Placental pericyte (primary cell): ENCODE results near the genes PLCB2, CCDC32, KNL1 and SPINT1.

GRCh38 chr15:40301473-40302039 is 6.2 kb downstream of the PLCB2 start:
- CAGE, long polyA plus RNA = no peak

GRCh38 chr15:40307238-40308321 is at the start of gene PLCB2:
PLCB2 (minus strand) TSS chr15:40307935.
- CAGE, long polyA plus RNA = no peak

DNA sequence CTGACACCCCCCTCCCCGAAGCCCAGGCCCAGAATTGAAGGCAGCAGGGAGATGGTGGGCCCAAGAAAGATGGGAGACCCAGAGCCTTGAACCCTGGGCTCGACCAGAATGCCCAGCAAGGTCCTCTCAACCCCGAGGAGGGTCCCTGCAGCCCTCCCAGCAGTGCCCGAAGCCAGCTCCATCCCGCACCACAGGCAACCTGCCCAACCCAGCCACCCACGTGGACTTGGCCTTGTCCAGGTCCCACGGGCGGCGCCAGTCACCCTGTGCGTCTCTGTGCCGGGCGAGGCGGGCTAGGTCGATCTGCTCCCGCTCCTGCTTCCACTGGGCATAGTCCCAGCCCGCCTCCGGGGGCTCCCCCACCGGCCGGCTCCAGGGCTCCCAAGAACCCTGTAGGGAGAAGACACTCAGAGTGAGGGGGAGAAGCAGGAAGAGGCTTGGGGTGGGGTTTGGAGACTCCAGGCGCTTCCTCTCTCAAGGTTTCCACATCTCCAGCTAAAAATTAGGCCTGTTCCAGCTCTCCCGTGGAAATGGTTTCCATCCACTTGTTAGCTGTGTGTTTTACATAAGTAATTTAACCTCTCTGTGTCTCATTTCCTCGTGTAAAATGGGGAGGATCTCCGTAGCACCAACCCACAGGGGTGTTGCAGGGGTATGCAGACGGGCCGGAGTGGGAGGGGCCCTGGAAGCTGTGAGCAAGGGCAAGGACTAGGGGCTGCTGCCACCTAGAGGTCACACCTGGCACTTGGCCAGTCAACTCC is 3.1 kb downstream of the CCDC9B start:
- CAGE, long polyA plus RNA = no peak

GRCh38 chr15:40339707-40340523 is 824 bp downstream of the CCDC9B start:
- CAGE, long polyA plus RNA = no peak

DNA sequence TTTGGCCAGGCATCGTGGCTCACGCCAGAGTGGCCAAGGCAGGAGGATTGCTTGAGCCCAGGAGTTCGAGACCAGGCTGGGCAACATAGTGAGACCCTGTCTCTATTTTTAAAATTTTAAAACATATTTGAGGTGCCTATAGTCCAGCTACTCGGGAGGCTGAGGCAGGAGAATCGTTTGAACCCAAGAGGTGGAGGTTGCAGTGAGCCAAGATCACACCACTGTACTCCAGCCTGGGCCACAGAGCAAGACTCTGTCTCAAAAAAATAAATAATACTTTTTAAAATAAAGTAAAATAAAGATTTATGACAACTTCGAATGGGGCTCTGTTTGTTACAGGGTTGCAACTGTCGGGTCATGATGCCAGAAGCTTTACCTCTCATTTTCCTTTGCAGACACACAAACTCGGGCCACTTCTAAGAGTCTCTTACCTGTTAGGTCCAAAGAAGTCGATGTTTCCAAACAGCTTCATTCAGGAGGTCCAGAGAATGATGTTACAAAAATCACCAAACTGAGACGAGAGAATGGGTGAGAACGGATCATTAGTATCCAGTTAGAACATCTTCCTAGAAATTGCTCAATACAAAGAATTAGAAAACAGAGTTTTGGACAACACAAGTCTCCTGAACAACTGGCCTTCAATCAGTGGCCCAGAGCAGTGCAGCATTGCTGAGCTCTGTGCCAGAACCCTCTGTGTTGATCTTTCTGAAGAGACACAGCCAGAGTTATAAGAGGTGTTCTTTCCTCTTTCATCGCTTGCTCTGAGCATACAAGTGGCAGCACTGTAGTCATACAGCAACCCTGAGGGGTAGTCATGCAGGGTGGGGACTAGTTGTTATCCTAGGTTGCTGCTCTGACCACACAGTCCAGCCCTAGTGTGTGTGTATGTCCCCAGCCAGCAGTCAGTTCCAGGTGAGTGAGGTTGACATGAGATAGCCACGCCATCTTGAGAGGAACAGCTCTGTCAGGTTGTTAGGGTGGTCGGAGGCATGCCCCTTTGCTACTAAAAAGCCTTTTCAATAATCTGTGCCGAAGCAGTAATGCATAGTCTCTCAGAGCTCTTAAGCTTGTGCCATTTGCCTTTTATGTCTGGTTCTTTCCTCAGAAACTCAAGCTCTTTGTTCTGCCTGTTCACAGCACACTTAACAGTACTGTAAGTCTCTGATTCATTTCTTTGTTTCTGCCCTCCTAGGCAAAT is 3.8 kb downstream of the KNSTRN start:
- CAGE, long polyA plus RNA = no peak

- CAGE, long polyA plus RNA = no peak
Measured at GRCh38 chr15:40429964-40430964, 10.5 kb upstream of the BAHD1 start.

DNA sequence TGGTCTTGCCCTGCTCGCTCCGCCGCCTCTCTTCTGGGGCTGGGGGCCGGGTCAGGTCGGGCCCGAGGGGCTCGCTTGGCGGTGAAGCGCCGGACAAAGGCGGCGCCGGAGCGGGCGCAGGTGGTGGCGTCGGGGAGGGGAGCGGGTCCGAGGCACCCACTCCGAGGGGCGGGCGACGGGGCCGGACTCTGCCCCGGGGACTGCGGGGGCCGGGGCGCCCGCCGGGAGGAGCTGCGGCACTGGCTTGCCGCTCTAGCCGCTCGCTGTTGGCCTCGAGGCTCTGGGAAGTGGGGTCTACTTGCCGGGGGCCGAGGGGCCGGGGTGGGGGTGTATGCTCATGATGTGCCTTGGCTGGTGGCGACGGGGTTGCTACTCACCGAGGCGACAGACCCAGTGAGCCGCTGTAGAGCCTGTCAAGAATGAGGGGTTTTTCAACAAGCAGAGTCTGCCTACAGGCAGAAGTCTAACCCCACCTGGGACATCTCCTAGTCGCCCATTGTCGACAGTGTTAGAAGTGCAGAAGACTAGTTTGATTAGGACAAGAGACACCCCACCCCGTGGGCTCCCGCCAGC is 1.4 kb downstream of the BAHD1 start:
- CAGE, long polyA plus RNA = no peak

GRCh38 chr15:40564222-40565427 is at the start of gene CCDC32:
CCDC32 (minus strand) TSS chr15:40565042.
- CAGE, long polyA plus RNA = no peak

- CAGE, long polyA plus RNA = no peak
Measured at GRCh38 chr15:40593611-40595017, at the start of gene KNL1. KNL1 (plus strand) TSS chr15:40594249.

DNA sequence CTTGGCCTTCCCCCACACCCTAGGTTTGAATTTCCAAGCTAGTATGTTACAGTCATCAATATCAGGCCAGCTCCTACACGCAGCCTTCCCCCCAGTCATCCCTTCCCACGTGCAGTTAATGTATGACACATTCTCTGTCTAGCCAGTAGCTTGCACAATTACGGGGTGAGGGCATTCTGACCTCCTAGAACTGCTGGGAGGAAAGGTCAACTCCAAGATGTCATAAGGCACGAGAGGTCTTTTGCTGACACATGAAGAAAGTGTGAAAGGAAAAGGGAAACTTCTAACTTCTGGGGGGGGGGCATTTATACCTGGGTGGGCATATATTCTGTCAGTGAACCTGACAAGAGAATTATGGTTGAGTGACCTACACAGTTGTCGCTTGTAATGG is 10.8 kb downstream of the RMDN3 start:
- CAGE, long polyA plus RNA = no peak

GRCh38 chr15:40776784-40777153 is 7.0 kb downstream of the C15orf62 start:
- CAGE, long polyA plus RNA = no peak

- CAGE, long polyA plus RNA = no peak
Measured at GRCh38 chr15:40786798-40787818, 17.3 kb downstream of the C15orf62 start.

- CAGE, long polyA plus RNA = no peak
Measured at GRCh38 chr15:40843742-40844569, at the start of gene SPINT1. SPINT1 (plus strand) TSS chr15:40844048.

GRCh38 chr15:40855725-40856155 is 11.9 kb downstream of the SPINT1 start:
- CAGE, long polyA plus RNA = no peak

- CAGE, long polyA plus RNA = no peak
Measured at GRCh38 chr15:40871721-40872308, 2.2 kb downstream of the RHOV start.

GRCh38 chr15:40942365-40943034 is 10.8 kb upstream of the CHAC1 start:
- CAGE, long polyA plus RNA = no peak

DNA sequence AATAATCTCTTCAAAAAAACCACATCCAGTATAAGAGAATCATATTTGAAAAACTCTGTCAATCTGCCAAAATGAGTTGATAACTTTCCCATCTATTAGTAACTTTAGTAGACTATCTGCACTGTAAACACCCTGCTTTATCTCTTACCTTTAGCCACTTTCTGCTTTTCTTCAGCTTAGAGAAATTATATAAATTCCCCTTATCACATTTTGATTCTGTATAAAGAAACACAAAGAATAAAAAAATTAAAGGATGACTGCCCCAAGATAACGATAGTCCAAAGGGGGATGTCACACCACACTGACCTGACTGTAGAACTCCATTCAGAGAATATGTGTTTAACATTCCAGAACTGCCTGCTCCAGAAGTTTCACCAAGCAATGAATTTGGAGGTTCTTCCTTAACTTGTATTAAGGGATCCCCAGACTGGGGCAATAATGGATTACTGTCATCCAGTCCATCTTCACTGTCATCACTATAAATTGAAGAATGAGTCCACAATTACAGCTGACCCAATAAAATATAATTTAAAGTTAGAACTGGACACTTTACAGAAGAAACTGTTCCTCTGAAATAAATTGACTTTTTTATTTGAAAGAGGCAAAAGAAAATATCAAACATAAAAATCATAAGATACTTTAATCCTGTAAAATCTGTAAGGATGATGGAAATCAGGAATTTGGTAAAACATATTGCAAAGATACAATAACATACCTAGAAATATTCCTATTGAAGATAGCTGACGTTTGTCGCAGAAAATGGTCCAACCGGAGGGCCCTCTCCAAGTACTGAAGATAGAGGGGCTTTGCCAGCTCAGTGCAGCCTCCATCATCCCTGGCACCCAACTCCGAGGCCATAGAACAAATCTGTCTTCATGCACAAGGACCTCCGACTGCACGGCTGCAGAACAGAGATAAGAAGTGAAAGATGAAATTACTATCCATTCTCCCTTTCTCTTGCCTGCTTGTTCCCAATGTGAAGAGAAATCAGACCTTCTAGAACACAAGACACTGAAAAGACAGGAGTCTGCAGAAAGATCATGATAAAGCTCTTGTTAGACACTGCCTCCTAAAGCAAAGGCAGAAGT is 20.3 kb downstream of the INO80 start:
- CAGE, long polyA plus RNA = no peak

GRCh38 chr15:41501405-41501784 is 7.7 kb downstream of the ITPKA start:
- CAGE, long polyA plus RNA = no peak

DNA sequence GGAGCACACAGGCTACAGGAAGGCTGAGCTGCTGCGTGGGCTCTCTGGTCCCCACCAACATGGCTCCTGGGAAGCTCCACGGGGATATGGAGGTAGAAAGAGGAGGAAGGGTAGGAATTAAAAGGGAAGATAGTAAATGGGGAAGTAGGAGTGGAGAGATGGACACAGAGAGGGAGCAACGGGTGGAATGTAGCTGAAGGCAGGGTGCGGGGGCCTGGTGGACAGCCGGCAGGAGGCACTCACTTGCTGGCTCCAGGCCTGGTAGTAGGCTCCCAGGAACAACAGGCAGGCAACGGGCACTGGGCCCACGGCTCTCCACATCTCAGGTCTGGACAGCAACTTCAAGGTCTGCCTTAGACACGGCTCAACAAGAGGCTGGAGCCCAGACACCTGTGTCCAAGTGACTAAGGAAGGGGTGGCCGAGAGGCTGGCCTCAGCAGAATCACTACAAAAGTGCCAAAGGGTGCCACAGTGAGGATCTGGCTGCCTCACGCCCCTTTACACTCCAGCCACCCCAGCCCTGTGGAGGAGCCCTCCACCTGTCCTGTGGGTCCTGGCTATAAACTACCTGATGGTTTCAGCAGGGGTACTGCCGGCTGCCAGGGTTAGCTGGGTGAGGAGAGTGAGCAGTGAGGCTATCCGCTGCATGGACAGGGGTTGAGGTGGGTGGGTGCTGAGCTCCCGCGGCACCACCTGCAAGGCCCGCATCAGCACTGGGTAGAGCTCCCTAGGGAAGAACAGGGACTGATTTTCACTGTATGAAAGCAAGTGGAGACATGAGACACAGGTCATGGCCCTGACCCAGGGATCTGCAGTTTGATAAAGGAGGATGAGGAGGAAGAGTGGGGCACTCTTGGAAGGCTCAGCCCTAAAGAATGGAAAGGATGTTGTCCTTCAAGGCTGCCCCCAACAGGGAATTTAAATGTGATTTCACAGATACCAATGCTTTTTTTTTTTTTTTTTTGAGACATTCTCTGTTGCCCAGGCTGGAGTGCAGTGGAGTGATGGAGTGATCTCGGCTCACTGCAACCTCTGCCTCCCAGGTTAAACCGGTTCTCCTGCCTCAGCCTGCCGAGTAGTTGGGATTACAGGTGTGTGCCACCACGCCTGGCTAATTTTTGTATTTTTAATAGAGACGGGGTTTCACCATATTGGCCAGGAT is 10.3 kb upstream of the LTK start:
- CAGE, long polyA plus RNA = no peak

- CAGE, long polyA plus RNA = no peak
Measured at GRCh38 chr15:41562361-41563426, 3.7 kb downstream of the TYRO3 start.